Bronchus fibroblast of lung (primary cell): ENCODE results near the genes GDF5, CPNE1, EPB41L1 and MYL9.

DNA sequence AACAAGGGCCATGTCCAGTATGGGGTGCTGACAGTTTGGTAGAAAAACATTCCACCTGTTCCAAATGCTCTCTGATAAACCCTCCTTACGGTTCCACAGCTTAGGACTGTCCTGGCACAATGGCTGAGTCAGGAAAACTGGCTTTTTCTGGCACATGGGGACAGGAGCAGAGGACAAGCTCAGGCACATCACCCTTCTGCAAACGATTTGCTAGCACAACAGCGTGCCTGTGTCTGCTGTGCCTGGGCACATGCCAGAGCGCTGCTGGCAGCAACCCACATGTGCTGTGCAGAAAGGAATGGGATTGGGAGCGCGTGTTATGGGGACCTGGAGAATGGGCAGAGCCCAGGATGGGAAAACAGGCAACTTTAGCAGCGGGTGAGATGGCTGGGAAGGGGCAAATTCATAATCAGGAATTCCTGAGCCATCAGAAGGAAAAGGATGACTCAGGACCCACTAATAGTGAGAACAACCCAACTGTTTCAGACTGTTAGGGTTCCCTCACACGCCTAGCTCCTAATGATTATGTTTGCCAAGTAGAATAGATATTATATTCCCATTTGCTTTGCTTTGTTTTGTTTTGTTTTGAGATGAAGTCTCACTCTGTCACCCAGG is 16.0 kb upstream of the FAM83C start:
- RAMPAGE, long total RNA = no peak

DNA sequence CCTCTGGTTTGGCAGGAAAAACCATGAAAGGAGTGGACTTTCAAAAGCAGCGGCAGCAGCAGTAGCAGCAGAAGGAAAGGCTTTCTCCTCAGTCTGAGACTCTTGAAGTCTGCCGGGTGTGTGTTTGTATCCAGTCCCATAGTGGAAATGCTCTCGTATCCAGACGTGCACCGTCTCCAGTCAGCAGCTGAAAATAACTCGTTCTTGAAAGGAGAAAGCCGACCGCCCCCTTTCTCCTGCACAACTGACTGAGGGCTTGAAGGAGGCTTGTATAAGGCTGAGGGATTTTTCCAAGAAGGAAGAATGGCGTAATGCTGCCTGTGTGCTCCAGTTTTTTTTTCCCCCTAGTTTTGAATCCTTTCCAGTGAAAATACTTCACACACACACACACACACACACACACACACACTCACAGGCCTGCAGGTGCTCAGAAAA is at the start of gene GDF5:
TSS of gene GDF5 (minus strand) at position 246 of the 435 bp plus-strand sequence.
- RAMPAGE, long total RNA = start-site peak on the minus strand centred at position 215 of the sequence, 87 bp wide, 179 and 95 reads in 2 replicates

GRCh38 chr20:35502919-35503536 is 26.4 kb downstream of the C20orf173 start:
- RAMPAGE, long total RNA = no peak

- RAMPAGE, long total RNA = no peak
Measured at GRCh38 chr20:35611453-35611890, 4.2 kb upstream of the SPAG4 start.

DNA sequence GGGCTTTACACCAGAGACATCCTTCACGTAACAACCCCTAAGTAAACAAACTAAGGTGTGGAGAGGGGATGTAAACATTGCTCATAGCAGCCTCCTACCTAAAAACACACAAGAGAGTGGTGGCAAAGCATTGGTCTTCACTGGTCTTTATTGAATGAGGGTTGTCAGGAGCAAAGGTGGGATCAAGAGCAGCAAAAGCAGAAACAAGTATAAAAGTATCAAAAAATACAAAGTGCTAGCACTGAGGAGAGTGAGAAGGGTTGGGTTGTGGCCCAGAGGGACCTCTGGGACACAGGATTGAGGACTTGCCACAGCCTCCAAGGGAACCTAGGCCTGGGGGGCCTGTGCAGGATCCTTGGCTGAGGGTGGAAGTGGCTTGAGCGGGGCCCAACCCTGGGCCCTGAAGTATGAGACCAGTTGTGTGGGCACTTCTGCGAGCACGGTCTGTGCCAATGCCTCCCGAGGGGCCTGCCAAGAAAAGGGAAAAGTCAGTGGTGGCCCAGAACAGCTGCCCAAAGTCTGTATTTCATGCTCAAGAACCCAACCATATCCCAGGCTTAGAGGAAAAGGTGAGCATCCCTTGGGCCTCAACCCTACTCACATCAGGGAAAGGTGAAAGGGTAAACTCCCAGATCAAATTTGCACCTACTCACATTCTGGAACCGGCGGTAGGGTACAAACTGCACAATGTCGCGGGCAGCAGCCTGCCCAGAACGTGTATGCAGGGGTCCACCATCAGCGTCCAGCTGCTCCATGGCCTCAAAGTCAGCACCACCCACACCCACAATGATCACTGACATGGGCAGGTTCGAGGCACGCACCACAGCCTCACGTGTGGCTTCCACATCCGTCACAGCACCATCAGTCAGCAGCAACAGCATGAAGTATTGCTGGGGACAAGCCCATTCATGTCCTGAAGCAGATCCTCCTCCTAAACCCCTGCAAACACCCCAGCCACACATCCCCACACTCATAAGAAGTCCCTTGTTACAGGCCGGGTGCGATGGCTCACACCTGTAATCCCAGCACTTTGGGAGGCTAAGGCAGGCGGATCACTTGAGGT is 10.6 kb downstream of the SPAG4 start:
- RAMPAGE, long total RNA = no peak

GRCh38 chr20:35664382-35665201 is at the start of gene CPNE1:
TSS of gene CPNE1 (minus strand) at chr20:35664900.
- RAMPAGE, long total RNA = start-site peak on the minus strand at chr20:35664888-35664907, 520 and 36 reads in 2 replicates

- RAMPAGE, long total RNA = no peak
Measured at GRCh38 chr20:35701742-35702532, 2.7 kb downstream of the ROMO1 start.

GRCh38 chr20:35704083-35704491 is 4.9 kb downstream of the ROMO1 start:
- RAMPAGE, long total RNA = no peak

GRCh38 chr20:35726269-35726593 is 15.8 kb downstream of the RBM39 start:
- RAMPAGE, long total RNA = no peak

GRCh38 chr20:35740436-35740753 is 1.7 kb downstream of the RBM39 start:
- RAMPAGE, long total RNA = no peak

GRCh38 chr20:35871563-35871817 is 82.8 kb downstream of the SCAND1 start:
- RAMPAGE, long total RNA = no peak

DNA sequence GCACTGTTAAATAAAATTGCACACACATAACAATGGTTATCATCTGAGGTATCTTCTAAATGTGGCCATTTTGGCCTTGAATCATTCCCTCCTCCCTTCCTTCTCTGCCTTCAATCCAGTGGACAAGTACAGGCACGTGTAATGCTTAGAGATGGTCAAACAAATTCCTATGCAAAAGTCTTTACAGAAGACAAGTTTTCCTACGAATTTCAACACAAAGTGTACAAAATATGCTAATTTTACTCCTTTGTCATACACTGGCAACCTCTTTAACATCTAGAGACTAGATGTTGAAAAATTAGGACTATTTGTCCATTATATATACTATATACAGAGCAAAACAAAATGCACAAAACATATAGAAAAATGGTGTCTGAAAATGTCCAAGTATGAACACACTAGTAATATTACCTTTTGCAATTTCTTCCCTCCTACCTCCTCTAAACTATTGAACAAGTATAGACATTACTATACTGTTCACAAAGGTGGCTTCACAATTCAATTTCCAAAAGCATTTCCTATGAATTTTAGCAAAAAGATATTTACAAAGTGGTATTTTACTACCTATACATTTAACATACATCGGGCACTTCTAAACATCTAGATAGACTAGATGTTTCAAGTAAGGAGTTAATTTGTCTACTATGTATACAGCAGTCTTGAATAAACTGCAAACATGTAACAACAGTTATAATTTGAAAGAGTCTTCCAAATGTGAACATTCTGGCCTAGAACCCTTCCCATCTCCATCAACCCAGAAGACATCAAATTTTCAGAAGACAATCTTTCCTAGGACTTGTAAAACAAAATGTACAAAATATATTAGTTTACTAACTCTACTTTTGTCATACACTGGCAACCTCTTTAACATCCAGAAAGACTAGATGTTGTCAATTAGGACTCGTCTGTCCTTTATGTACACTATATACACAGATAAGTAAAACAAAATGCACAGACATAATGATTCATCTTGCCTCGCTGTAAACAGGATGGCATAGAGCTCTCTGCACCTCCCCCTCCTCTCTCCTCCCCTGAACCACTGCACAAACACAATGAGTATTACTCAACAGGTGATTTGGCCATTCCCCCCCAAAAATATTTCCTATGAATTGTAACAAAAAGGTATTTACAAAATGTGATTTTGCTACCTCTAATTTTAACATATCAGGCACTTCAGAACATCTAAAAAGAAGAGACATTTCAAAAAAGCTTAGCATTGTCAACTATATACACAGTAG is 80.6 kb downstream of the CNBD2 start:
- RAMPAGE, long total RNA = no peak

- RAMPAGE, long total RNA = no peak
Measured at GRCh38 chr20:36085715-36086392, 68.7 kb upstream of the EPB41L1 start.

- RAMPAGE, long total RNA = no peak
Measured at GRCh38 chr20:36154052-36155009, at the start of gene EPB41L1. TSS of gene EPB41L1 (plus strand) at chr20:36154740.

DNA sequence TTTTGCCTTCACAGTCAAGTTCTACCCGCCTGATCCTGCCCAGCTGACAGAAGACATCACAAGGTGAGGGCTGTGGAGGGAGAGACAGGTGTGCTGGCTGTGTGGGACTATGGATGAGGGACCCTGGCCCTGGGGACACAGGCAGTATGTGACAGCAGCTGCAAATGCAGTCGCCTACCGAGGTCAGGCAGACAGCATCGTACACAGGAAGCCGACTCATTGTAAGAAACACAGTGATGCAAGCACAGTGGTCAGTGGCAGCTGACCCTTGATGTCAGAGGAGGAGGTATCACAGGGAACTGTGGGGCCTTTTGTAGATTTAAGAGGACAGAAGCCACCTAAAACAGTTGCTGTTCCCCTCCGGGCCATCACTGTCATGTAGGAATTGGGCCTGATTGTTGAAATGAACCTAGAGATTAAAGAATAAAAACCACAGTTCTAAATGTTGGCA is 27.8 kb downstream of the EPB41L1 start:
- RAMPAGE, long total RNA = no peak

DNA sequence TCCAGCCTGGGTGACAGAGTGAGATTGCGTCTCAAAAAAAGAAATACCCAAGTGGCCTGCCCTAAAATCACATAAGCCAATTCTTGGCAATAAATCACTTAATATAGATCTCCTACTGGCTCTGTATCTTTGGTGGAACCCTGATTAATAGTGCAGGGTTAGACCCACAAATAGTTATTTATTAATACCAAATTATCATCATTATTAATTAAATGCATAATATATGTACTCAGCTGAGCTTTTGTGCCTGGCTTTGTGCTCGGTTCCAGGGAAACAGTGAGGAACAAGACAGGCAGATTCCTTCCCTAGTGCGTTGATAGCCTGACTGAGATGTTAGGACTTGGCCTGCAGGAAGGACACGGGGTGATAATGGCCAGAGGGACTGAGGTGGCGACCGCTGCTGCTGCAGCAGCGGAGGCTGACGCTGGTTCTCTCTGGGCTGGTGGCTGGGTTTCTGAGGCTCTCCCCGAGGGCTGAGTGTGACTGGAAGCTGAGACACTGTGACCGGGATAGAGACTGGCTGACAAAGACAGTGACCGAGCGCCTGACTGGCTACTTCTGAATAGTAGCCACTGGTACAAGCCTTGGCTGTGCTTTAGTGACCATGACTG is 550 bp upstream of the AAR2 start:
- RAMPAGE, long total RNA = no peak

GRCh38 chr20:36255889-36256405 is 19.7 kb downstream of the AAR2 start:
- RAMPAGE, long total RNA = no peak

DNA sequence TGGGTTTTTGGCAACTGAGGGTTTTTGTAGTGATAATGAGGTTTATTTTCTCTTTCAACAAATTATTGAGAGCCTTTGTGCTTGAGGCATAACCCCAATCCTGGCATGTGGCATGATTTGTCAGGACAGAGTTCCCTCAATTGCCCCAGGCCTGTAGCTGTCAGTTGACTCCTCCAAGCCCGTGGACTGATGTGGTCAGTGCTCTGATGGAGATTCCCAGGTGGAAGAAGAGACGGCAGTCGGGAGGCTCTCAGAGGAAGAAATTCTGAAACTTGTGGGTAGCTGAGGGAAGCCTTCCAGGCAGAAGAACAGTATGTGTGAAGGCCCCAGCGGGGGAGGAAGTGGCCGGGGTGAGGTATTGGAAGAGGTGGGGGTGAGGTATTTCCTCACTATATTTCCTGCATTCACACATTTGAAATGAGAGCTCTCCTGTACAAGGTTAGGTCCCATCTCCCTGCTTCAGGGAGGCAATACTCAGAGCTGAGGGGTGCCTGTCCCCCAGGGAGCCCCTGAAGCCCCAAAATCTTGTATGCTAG is 49.5 kb upstream of the MYL9 start:
- RAMPAGE, long total RNA = no peak

GRCh38 chr20:36540847-36541650 is at the start of gene MYL9:
TSS of gene MYL9 (plus strand) at chr20:36541519.
- RAMPAGE, long total RNA = start-site peak on the plus strand at chr20:36541483-36541536, 677 and 1,517 reads in 2 replicates

DNA sequence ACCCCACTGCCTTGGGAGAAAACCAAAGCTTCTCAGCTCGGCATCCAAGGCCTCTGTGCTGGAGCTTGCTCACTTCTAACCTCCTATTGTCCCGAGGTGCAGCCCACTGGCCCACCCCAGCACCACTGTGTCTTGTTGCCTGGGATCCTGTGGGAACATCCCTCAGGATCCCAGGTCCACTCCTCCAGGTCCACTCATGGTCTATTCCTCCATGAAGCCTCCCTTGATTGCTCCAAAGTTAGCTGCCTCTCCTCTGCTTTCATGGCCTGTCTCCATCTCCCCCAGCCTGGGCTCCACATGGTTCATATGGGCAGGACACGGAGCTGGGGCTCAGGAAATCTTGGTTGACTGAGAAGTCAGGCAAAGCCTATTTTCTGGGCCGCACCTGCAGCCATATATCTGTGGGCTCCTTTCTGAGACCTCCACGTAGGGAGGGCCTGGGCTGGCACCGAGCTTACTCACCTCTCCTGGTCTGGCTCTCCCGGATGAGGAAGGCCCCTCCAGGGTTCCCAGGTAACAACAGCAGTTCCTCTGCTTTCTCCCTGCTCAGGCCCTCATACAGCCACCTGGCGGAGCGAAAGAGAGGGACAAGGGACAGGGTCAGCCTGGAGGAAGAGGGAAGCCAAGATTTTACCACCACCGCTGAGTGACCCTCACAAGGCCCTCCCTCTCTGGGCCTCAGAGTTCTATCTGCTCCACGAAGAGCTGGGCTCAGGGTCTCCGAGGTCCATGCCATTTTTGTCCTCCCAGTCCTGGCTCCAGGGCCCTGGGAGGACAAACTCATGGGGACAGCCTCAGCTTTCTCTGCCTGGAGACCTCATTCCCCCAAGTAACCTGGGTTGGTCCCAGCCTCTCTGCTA is 13.6 kb downstream of the SLA2 start:
- RAMPAGE, long total RNA = no peak